Metastatic Liver Carcinoma in the Adrenal Gland (tissue), 2 donors: ENCODE measurements around the genes CD3G and IFT46.

GRCh38 chr11:117874181-117874846 is 2.1 kb downstream of the FXYD6 start:
- PRO-cap, 2 experiments = no peak in any of the 2 experiments

GRCh38 chr11:117875326-117876291 is 849 bp downstream of the FXYD6 start:
- PRO-cap, 2 experiments = no peak in any of the 2 experiments

DNA sequence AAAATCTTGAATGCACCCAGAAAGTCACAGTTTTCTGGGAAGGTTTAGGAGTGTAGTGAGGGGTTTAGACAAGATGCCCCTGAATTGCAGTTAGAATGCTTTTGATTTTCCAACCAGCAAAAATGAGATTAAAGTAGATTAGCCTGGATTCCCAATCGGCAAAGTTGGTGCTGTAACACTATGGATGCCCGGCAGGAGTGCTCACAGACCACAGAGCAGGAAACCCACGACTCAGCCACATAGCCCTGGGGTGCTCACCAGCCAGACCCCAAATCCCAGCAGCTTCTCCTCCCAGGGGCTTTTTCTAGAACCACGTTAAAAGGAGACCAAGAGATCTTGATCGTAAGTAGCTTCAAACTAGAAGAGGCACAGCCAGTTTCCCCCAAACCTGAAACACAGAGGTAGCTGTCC is 395 bp downstream of the TMPRSS13 start:
- PRO-cap, 2 experiments = no peak in any of the 2 experiments

DNA sequence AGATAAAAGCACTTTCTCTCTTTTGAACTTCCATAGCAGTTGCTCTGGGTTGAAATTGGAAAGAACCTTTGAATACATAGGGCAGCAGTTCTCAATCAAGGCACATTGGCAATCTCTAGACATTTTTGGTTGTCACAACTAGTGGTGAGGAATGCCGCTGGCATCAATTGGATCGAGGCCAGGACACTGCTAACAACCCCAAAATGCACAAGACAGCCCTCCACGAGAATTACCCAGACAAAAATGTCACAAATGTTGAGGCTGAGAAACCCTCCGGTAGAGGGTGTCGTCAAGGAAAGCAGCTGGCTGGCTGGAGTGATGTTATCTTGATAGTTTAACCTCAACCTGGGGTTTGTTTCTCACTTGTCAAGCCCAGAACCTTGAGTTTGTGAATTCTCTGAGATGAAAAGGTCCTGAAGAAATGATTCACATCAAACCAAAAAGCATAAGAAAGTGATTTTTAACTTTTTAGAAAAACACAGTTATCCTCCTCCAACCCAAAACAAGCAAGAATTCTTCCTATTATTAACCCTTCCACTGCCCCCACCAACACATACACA is 21.1 kb upstream of the TMPRSS13 start:
- PRO-cap, 2 experiments = no peak in any of the 2 experiments

- PRO-cap, 2 experiments = no peak in any of the 2 experiments
Measured at GRCh38 chr11:117980613-117981022, 5.6 kb upstream of the IL10RA start.

DNA sequence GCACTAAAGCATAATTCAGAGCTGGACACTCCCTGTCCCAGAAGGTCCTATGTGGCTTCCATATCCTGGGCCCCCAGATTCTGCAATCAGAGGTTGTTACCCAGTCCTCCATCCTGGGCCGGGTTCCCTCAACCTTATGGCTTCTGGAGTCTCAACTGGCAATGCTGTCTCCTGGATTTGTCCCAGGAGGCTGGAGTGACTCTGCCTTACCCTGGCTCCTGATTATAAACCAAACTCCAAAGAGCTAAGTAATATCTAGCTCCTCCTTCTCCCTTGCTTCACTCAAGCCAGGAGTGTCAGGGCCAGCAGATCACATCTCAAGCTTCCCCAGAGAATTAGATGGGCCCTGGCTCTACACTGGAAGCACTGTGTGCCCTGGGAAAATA is 14.0 kb upstream of the SMIM35 start:
- PRO-cap, 2 experiments = no peak in any of the 2 experiments

- PRO-cap, 2 experiments = no peak in any of the 2 experiments
Measured at GRCh38 chr11:118146739-118147368, 5.8 kb downstream of the SCN4B start.

DNA sequence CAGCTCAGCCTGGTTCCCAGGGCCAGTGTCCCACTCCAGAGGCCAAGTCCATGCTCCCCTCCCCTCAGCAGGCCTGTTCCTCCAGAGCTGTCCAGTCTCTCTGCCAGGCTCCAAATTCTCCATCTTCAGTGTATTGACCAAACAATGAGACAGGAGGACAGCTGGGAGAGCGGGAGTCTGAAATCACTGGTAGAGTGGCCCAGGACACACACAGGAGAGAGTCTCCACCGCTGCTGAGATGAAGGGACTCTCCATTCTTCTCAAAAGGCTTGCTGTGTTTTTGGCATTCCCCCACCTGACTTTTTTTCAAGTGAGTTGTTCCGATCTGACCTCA is 17.6 kb upstream of the SCN2B start:
- PRO-cap, 2 experiments = no peak in any of the 2 experiments

- PRO-cap, 2 experiments = no peak in any of the 2 experiments
Measured at GRCh38 chr11:118205929-118206344, 18.9 kb downstream of the JAML start.

DNA sequence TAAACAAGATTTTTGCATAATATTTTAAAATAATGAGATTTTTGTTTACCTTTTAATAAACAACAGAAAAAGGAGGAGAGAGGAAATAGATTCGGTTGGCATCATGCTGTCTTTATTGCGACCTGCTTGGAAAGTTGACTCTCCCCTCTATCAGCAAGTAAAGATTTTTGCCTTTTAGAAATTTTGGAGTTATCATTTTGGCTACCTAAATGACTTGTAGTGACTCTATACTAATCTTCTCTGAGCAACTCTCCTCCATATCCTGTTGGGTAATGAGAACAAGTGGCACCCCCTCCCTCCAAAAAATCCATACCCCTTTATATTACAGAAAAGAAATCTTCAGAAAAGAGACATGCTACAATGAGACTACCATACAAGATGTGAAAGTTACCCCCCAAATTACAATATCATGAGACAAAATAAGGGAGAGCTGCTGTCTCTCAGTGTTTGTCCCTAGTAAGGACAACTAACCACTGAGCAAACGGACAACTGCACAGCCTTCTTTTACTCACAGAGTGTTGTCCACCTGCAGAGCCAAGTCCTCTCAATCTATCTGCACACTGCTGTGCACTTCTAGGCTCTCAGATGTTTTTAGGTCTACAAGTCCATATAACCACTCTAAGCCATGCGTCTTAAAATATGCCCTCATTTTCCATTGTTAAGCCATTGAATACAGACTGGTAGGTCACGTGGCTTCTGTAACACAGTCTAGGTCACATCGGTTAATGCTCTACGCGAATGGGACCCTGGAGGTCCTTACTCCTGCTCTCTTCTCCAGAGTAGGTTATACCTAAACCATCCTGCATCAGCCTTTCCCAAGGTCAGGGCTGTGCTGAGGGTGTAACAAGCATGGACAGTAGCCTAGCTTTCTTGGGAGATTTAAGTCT is 1.1 kb downstream of the JAML start:
- PRO-cap, 2 experiments = no peak in any of the 2 experiments

- PRO-cap, 2 experiments = no peak in any of the 2 experiments
Measured at GRCh38 chr11:118240940-118241232, 11.3 kb downstream of the MPZL3 start.

DNA sequence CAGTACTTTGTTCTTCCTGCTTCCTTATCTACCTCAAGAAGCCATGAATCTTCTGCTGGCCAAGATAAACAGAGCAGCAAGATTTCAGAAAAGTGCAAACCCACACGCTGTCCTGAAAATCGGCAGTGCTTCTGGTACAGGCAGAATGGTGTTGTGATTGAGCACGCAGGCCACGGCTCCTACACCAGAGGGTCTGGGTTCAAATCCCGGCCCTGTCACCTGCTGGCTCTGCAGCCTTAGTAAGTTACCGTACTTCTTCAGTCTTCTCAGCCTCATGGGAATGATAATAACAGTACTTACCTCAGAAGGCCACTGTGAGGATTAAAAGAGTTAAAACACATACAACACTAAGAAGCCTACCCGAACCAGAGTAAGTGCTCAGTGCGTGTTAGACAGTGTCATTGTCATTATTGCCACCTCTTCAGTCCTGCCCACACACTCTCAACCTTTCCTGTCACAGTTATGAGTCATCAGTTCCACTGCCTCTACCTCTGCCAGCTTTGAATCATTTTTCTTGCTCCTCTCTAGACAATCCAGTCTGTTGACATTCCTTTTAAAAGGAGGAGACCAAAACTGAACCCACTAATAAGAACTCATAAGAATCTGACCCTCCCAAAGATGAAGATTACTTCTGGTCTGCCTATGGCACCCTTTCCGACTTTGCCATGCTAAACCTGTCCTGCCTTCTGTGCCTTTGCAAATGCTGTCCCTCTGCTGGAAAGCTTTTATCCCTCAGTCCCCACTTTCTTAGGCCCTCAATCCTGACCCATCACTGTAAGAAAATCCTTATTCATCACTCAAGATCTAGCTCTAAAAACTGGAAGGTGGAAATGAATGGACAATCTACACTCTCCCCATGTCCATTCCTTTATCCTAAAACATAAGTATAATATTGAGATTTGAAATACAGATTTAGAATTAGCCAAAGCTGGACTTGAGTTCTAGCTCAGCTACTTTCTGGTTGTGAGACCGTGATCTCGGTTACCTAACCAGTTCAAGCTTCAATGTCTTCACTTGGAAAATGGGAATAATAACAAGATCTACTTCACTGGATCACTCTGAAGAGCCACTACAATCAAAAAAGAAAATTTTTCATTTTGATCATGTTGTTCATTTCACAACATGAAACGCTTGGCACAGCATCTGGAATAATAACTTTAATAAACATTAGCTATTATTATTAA is 10.5 kb downstream of the MPZL3 start:
- PRO-cap, 2 experiments = no peak in any of the 2 experiments

GRCh38 chr11:118291685-118292169 is 12.8 kb upstream of the CD3E start:
- PRO-cap, 2 experiments = no peak in any of the 2 experiments

- PRO-cap, 2 experiments = no peak in any of the 2 experiments
Measured at GRCh38 chr11:118339307-118339745, 3.2 kb downstream of the CD3D start.

- PRO-cap, 2 experiments = peak in 1 of 2 experiments; most common plus-strand start chr11:118344411 (in 1); most common minus-strand start chr11:118344270 (in 1)
Measured at GRCh38 chr11:118344049-118344636, at the start of gene CD3G. TSS of gene CD3G (plus strand) at chr11:118344344.

GRCh38 chr11:118502651-118503298 is 24.5 kb upstream of the TTC36 start:
- PRO-cap, 2 experiments = no peak in any of the 2 experiments

DNA sequence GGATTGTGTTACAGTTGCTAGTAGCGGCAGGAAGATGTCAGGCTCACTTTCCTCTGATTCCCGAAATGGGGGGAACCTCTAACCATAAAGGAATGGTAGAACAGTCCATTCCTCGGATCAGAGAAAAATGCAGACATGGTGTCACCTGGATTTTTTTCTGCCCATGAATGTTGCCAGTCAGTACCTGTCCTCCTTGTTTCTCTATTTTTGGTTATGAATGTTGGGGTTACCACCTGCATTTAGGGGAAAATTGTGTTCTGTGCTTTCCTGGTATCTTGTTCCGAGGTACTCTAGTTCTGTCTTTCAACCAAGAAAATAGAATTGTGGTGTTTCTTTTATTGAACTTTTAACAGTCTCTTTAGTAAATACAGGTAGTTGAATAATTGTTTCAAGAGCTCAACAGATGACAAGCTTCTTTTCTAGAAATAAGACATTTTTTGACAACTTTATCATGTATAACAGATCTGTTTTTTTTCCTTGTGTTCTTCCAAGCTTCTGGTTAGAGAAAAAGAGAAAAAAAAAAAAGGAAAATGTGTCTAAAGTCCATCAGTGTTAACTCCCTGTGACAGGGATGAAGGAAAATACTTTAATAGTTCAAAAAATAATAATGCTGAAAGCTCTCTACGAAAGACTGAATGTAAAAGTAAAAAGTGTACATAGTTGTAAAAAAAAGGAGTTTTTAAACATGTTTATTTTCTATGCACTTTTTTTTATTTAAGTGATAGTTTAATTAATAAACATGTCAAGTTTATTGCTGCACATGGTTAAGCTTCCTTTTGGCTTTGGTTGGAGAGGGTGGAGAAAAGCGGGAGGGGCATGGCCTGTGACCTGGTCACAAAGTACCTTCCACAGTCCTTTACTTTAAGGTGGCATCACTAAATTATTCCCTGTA is 954 bp upstream of the TTC36 start:
- PRO-cap, 2 experiments = no peak in any of the 2 experiments

DNA sequence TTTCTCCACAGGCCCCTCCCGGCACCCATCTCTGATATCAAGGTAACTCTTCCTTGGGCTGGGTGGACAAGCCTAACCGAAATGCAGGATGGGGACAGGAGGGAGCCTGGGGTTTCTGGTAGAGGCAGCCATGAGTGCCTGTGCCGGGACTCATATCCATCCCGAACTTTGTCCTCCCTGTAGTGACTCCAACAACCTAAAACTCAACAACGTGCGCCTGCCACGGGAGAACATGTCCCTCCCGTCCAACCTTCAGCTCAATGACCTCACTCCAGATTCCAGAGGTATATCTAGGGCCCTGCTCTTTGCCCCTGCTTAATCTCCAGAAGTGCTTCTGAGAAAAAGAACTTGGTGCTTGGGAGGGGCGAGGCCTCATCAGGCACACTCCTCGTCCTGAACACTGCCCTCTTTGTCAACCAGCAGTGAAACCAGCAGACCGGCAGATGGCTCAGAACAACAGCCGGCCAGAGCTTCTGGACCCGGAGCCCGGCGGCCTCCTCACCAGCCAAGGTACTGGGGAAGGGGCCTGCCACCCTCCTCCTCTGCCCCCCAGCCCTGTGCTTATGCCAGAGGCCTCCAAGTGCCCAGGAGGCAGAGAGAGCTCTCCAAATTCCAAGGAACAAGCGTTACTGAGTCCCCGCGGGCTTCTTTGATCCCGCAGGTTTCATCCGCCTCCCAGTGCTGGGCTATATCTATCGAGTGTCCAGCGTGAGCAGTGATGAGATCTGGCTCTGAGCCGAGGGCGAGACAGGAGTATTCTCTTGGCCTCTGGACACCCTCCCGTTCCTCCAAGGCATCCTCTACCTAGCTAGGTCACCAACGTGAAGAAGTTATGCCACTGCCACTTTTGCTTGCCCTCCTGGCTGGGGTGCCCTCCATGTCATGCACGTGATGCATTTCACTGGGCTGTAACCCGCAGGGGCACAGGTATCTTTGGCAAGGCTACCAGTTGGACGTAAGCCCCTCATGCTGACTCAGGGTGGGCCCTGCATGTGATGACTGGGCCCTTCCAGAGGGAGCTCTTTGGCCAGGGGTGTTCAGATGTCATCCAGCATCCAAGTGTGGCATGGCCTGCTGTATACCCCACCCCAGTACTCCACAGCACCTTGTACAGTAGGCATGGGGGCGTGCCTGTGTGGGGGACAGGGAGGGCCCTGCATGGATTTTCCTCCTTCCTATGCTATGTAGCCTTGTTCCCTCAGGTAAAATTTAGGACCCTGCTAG is 3.3 kb downstream of the TMEM25 start:
- PRO-cap, 2 experiments = no peak in any of the 2 experiments

GRCh38 chr11:118565824-118566335 is at the start of gene IFT46:
TSS of gene IFT46 (minus strand) at chr11:118565931.
- PRO-cap, 2 experiments = peak in 2 of 2 experiments; most common plus-strand start chr11:118566014 (in 2)

- PRO-cap, 2 experiments = no peak in any of the 2 experiments
Measured at GRCh38 chr11:118580859-118581446, 8.7 kb downstream of the ARCN1 start.